Measurements from ENCODE around the gene TTLL5.

- PRO-cap, 2 experiments = peak in 2 of 2 experiments; most common plus-strand start chr14:75661268 (in 2); most common minus-strand start chr14:75660814 (in 1)
- RAMPAGE, long total RNA, 5 experiments = start-site peak on the plus strand in 2 of 5 experiments, at chr14:75661200-75661366 at its widest, 251 to 351 reads per replicate; start-site peak on the minus strand in 5 of 5 experiments, at chr14:75660826-75660884 at its widest, 26 to 797 reads per replicate
Measured at GRCh38 chr14:75660691-75662002, at the start of gene TTLL5. TTLL5 (plus strand) TSS chr14:75661246.

- PRO-cap, 2 experiments = no peak in any of the 2 experiments
- RAMPAGE, long total RNA, 5 experiments = no peak in any of the 5 experiments
Measured at GRCh38 chr14:75723612-75724354, 62.7 kb downstream of the TTLL5 start.

DNA sequence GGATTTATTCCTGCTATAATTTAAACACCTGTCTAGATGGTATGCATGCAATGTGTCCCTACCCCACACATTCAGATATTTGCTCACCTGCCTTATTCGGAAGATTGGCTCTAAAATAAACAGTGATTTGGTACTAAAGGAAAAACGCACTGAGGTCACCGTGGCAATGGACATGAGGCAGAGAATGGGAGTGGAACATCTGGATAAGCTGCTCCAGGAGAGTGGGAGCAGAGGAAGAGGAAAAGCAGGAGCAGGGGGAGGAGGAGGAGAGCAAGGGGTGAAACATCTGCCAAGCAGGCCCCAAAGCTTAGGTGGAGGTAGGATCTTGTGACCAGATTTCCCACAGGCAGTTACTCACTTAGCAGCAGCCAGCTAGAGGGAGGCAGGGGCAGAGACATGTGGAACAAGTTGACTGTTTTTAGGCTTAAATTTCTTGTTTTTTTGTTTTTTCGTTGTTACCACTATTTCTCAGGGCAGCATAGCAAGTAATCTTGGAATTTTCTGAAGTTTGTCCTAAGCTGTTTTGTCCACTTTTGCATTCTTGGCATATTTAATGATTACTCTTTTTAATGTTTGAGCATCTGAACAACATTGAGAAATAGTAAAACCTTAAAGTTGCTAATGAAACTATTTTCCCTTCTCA is 151.1 kb downstream of the TTLL5 start:
- PRO-cap, 2 experiments = no peak in any of the 2 experiments
- RAMPAGE, long total RNA, 5 experiments = no peak in any of the 5 experiments

DNA sequence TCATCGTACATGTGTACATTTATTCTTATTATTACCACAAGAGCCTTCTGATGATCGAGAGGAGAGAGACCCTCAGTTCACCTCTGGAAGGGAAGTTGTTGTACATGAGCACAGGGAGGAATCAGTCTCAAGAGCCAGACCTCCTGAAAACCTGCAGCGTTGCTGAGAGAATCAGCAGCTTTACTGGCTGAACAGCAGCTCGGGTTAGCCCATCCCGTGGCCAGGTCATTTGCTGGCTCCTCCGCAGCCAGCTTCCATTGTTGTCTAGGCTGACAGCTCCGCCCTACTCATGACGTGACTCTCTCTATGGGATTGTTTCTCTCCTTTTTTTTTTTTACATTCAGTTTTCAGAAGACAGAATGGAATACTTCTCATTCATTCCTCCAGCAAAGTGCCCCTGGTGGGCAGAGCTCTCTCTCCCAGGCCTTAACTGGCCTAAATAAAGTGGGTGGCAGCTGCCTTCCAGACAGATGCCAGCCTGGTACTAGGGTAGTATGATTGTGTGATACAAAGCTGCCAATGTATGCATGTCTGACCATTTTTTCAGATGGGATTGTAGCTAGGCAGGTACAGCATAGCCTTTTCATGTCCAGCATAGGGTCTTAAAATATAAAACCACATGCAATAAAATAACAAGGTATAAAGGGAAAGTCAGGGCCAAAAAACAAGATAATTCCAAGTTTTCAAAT is 69.8 kb downstream of the TGFB3 start:
- PRO-cap, 2 experiments = no peak in any of the 2 experiments
- RAMPAGE, long total RNA, 5 experiments = no peak in any of the 5 experiments

GRCh38 chr14:76138629-76139050 is 13.1 kb upstream of the GPATCH2L start:
- PRO-cap, 2 experiments = no peak in any of the 2 experiments
- RAMPAGE, long total RNA, 5 experiments = no peak in any of the 5 experiments

DNA sequence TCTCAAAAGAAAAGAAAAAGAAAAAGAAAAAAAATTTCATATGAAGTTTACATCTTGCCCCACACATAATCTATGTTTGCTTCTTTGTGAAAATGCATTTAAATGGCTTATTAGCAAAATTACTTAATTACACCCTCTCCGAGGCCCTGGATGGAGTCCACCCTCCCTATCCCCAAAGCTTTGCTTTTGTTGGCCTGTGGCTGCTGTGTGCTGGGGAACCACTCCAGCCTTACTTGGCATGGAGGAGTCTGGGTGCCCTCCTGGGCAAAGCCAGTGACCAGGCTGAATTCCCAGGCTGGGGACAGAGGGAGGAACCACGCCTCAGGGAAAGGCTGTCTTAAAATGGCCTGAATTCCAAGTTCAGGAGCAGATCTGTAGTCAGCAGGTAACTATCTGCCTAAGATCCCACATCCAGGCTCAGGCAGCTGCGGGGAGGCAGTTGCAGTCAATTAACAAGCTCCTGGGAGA is 11.0 kb downstream of the VASH1 start:
- PRO-cap, 2 experiments = no peak in any of the 2 experiments
- RAMPAGE, long total RNA, 5 experiments = no peak in any of the 5 experiments

- PRO-cap, 2 experiments = peak in 1 of 2 experiments; most common plus-strand start chr14:76772973 (in 1); most common minus-strand start chr14:76772856 (in 1)
- RAMPAGE, long total RNA, 5 experiments = no peak in any of the 5 experiments
Measured at GRCh38 chr14:76772704-76773412, 11.6 kb downstream of the VASH1 start.

- PRO-cap, 2 experiments = no peak in any of the 2 experiments
- RAMPAGE, long total RNA, 5 experiments = no peak in any of the 5 experiments
Measured at GRCh38 chr14:76828781-76829543, 2.8 kb downstream of the LRRC74A start.

- PRO-cap, 2 experiments = peak in 1 of 2 experiments; most common plus-strand start chr14:76885222 (in 1); most common minus-strand start chr14:76885101 (in 1)
- RAMPAGE, long total RNA, 5 experiments = no peak in any of the 5 experiments
Measured at GRCh38 chr14:76884898-76885615, 58.8 kb downstream of the LRRC74A start.

- PRO-cap, 2 experiments = no peak in any of the 2 experiments
- RAMPAGE, long total RNA, 5 experiments = no peak in any of the 5 experiments
Measured at GRCh38 chr14:76904558-76905486, 78.6 kb downstream of the LRRC74A start.

- PRO-cap, 2 experiments = no peak in any of the 2 experiments
- RAMPAGE, long total RNA, 5 experiments = no peak in any of the 5 experiments
Measured at GRCh38 chr14:76948614-76949058, 79.9 kb downstream of the IRF2BPL start.

DNA sequence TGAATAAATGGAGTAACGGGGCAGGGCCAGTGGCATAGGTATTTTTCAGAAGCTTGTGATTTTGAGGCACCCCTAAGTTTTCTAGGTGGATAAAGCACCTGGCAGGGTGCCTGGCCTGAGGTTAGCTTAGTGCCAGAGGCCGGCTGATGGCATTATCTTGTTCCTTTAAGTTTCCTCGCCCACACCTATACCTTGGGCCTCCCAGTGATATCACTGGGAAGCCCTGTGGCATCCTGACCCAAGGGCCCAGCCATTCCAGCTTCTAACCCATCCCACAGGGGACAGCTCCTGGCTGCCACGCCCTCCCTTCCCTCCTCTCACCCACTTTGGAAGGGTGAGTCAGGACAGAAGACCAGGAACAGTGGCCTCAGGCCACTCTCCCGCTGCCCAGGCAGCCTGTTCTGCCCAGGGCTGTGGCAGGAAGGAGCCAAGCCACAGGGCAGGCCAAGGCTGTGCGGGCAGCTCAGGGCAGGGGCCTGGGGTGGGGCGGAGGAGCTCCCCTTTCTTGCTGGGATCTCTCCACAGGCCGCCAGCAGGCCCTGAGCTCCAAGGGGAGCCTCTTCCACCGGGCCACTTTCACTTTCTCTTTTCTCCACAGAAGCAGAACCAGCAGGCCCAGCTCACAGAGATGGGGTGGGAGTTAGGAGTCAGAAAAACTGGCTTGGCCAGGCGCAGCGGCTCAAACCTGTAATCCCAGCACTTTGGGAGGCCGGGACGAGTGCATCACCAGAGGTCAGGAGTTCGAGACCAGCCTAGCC is 75.1 kb downstream of the IRF2BPL start:
- PRO-cap, 2 experiments = peak in 2 of 2 experiments; most common plus-strand start position 347 of the sequence (in 2); most common minus-strand start position 215 of the sequence (in 1)
- RAMPAGE, long total RNA, 5 experiments = no peak in any of the 5 experiments

DNA sequence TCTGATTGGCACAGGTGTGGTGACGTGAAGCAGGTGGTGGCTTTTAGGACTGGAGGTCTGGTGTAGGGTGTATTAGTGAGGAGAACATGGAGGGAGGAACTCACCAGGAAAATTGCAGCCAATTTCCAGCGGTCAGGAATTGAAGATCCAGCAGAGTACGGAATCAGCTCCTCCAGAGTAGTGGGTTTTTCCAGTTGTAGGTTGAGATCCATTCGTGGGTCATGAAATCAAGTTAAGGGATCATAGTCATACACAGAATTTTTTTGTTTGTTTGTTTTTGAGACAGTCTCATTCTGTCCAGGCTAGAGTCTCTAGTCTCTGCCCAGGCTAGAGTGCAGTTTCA is 68.3 kb downstream of the IRF2BPL start:
- PRO-cap, 2 experiments = no peak in any of the 2 experiments
- RAMPAGE, long total RNA, 5 experiments = no peak in any of the 5 experiments

GRCh38 chr14:77026626-77027186 is 1.8 kb downstream of the IRF2BPL start:
- PRO-cap, 2 experiments = peak in 2 of 2 experiments; most common plus-strand start chr14:77026762 (in 1); most common minus-strand start chr14:77026779 (in 2)
- RAMPAGE, long total RNA, 5 experiments = start-site peak on the plus strand in 1 of 5 experiments, at chr14:77026611-77026849 at its widest, 6 reads per replicate

GRCh38 chr14:77043133-77044198 is 15.0 kb upstream of the IRF2BPL start:
- PRO-cap, 2 experiments = peak in 2 of 2 experiments; most common plus-strand start chr14:77043438 (in 1); most common minus-strand start chr14:77043298 (in 1)
- RAMPAGE, long total RNA, 5 experiments = no peak in any of the 5 experiments

DNA sequence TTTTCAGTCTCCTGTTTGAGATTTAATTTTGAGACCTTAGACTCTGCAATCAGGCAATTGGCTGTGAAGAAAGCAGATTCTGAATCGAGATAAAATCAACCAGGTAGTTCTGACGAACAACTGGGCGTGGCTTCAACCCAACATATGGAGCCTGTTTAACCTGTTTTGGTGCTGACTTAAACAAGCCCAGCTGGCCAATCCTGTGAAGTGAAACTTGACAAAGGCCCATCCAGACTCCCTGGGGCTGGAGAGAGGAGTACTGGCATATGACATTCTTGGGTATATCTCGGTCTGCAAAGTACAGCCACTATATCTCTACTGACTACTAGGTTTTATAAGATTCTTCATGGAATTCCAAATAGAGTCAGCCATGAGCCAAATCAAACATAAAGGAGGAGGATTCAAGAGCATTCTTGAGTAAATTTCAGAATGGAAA is 9.8 kb upstream of the CIPC start:
- PRO-cap, 2 experiments = peak in 2 of 2 experiments; most common plus-strand start position 278 of the sequence (in 2); most common minus-strand start position 65 of the sequence (in 2)
- RAMPAGE, long total RNA, 5 experiments = no peak in any of the 5 experiments

DNA sequence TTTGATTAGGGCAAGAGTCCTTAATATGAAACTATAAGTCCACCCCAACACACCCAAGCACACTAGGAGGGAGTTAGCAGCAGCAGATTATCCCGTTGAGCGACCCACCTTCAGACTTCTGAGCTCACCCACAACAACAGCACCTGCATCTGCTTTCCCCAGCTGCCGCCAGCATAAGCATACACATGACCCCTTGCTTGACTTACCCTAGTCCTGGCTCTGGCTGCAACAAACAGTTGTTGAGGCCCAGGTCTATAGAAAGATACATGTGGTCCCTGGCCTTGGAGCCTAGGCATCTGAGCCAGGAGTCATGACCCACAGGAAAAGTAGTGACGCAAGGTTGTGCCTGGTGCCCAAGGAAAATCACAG is 19.0 kb downstream of the ZDHHC22 start:
- PRO-cap, 2 experiments = no peak in any of the 2 experiments
- RAMPAGE, long total RNA, 5 experiments = no peak in any of the 5 experiments

DNA sequence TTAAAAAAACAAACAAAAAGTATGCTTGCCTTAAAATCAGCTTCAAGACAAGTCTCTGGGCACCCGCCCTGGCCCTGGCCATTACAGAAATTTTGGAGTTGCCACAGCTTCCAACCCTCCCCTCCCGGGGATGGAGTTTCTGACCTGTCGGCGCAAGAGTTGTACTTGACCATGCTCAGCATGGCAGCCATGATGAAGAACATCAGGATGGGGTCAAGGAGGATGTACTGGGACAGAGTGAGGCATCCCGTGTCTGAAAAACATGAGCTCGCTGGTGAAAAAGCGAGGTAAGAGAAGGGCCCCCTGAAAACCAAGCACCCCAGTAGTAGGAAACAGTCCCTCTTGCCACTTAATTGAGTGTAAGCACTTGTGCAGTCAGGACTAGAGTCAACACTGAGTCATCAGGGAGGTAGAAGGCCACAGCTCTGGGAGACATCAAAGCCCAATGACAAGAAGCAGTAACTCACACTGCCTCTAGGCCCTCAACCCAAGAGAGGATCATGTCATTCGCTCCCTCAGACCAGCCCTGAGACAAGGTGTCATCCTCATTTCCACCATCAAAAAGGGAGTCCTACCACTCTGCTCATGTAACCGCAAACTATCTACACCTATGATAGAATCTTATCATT is 17.9 kb downstream of the POMT2 start:
- PRO-cap, 2 experiments = no peak in any of the 2 experiments
- RAMPAGE, long total RNA, 5 experiments = no peak in any of the 5 experiments

DNA sequence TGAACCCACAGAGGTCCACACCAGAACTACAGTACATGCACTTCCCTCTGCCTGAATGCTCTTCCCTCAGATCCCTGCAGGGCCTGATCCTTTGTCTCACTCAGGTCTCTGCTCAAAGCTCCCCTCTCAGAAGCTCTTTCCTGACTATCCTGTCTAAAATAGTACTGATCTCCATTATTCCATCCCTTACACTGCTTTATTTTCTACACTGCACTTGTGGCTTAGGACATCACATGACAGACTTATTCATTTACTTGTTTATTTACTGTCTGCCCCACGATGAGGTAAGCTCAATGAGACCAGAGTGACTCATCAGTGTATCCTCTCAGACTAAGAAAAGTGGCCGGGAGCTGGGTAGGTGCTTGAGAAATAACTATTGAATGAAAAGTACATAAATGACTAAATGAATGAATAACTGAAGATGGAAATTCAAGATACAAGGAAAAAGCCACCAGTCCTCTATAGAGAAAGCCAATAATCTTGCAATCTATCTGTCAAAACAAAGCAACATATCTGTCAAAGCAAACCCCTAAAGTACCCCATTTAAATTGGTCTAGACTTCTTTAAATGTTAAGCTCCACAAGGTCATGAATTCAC is 17.0 kb downstream of the POMT2 start:
- PRO-cap, 2 experiments = peak in 1 of 2 experiments; most common plus-strand start position 333 of the sequence (in 1); most common minus-strand start position 190 of the sequence (in 1)
- RAMPAGE, long total RNA, 5 experiments = no peak in any of the 5 experiments

- PRO-cap, 2 experiments = no peak in any of the 2 experiments
- RAMPAGE, long total RNA, 5 experiments = no peak in any of the 5 experiments
Measured at GRCh38 chr14:77343186-77344097, 22.6 kb downstream of the GSTZ1 start.